ENCODE measurements around the gene AP3M1.

GRCh38 chr10:73765721-73766296, 6.3 kb upstream of the FUT11 start:
- PRO-cap, result no peak
- RRBS, result no CpG with 5 or more reads among the region's 5 CpGs

- PRO-cap, result no peak
- RRBS, result no CpG with 5 or more reads among the region's 7 CpGs
Measured at GRCh38 chr10:73771666-73772013, 436 bp upstream of the FUT11 start.

- PRO-cap, result unidirectional peak, minus-strand start at chr10:73816275
- RRBS, result no CpG with 5 or more reads among the region's 5 CpGs
Measured at GRCh38 chr10:73815896-73816524, 4.6 kb upstream of the NDST2 start.

DNA sequence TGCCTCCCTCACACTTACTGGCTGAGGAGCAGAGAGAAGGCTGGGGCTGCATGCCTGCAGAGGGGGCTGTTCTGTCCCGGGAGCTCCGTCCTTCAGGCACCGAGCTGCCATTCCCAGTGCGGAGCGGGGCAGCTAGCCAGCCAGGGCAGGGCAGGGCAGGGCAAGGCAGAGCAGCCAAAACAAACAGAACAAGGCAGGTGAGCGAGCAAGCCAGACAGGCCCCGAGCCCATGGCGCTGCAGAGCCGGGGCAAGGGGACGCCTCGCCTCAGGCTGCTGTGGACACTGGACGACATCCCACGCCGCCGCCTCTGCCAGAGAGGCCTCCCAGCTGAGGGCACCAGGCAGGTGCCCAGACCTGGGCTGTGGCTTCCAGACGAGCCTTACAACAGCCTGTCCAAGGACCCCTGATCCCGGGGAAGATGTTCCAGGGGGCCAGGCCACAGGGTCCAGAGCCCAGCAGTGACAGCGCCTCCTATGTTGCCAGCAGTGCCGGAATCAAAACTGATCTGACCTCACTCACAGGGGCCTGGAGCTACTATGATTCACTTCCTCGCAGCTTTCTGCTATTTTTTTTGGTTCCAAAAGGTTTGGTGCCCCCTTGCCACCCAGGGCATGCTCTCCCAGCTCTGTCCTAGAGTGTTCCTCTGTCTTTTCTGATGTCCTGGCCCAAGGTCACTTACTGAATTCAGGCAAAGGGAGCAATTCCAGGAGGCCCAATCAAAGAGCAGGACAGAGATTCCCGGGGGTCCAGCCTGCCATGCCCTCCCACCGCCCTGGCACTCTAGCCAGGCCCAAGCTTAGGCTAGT, 8.3 kb upstream of the NDST2 start:
- PRO-cap, result bidirectional peak, plus-strand start at position 186 of the sequence, minus-strand start at position 106 of the sequence; unidirectional peak, minus-strand start at position 509 of the sequence
- RRBS, result 2% methylated on average over 3 of the region's 22 CpGs

DNA sequence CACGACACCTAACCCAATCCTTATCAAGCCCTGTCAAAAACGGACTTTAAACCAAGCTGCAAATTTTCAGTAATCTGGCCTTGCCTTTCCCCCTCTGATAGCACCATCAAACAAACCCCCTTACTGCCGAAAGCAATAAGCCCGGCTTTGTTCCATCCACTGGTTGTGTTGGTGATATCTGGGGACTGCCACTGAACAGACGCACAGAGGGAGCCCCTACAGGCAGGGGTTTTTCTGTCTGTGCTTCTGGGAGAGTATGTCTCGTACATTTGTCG, 580 bp upstream of the PLAU start:
- PRO-cap, result no peak
- RRBS, result no CpG with 5 or more reads among the region's 7 CpGs

GRCh38 chr10:73949072-73949467, 38.1 kb downstream of the PLAU start:
- PRO-cap, result no peak
- RRBS, result no CpG with 5 or more reads among the region's 7 CpGs

DNA sequence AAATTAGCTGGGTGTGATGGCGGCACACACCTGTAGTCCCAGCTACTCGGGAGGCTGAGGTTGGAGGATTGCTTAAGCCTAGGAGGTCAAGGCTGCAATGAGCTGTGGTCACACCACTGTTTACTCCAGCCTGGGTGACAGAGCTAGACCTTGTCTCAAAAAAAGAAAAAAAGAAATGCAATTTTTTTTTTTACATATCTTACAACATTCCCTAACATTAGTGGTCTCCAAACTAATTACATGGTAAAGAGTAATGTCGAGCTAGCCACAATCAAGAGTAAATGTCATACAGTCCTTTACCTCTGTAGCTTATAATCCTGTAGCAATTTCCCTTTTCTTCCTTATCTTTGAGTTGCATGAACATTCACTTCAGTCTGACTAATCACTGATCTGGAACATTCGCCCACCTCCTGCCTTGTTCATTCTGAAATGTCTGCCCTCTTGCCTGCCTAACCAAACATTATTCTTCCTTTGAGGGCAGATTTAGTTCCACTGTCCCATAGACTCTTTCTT, 4.9 kb upstream of the VCL start:
- PRO-cap, result no peak
- RRBS, result no CpG with 5 or more reads among the region's 4 CpGs

GRCh38 chr10:73997249-73997608, 687 bp upstream of the VCL start:
- PRO-cap, result no peak
- RRBS, result no CpG with 5 or more reads among the region's 4 CpGs

GRCh38 chr10:74150238-74151127, at the start of gene AP3M1:
Gene AP3M1, minus strand, starts transcription at chr10:74150828.
- PRO-cap, result bidirectional peak, plus-strand start at chr10:74150371, minus-strand start at chr10:74150305; bidirectional peak, plus-strand start at chr10:74150609, minus-strand start at chr10:74150549; bidirectional peak, plus-strand start at chr10:74151221, minus-strand start at chr10:74151038
- RRBS, result 1% methylated on average over 13 of the region's 39 CpGs

- PRO-cap, result no peak
- RRBS, result no CpG with 5 or more reads among the region's 14 CpGs
Measured at GRCh38 chr10:74217961-74218564, 67.0 kb downstream of the ADK start.

DNA sequence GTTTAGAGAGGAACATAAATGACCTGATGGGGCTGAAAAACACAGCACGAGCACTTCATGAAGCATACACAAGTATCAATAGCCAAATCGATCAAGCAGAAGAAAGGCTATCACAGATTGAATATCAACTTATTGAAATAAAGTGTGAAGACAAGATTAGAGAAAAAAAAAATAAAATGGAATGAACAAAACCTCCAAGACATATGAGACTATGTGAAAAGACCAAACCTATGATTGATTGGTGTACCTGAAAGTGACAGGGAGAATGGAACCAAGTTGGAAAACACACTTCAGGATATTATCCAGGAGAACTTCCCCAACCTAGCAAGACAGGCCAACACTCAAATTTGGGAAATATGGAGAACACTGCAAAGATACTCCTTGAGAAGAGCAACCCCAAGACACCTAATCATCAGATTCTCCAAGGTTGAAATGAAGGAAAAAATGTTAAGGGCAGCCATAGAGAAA, 197.7 kb downstream of the ADK start:
- PRO-cap, result no peak
- RRBS, result no CpG with 5 or more reads among the region's 2 CpGs

- PRO-cap, result no peak
- RRBS, result no CpG with 5 or more reads among the region's 3 CpGs
Measured at GRCh38 chr10:74418071-74418594, 267.1 kb downstream of the ADK start.

DNA sequence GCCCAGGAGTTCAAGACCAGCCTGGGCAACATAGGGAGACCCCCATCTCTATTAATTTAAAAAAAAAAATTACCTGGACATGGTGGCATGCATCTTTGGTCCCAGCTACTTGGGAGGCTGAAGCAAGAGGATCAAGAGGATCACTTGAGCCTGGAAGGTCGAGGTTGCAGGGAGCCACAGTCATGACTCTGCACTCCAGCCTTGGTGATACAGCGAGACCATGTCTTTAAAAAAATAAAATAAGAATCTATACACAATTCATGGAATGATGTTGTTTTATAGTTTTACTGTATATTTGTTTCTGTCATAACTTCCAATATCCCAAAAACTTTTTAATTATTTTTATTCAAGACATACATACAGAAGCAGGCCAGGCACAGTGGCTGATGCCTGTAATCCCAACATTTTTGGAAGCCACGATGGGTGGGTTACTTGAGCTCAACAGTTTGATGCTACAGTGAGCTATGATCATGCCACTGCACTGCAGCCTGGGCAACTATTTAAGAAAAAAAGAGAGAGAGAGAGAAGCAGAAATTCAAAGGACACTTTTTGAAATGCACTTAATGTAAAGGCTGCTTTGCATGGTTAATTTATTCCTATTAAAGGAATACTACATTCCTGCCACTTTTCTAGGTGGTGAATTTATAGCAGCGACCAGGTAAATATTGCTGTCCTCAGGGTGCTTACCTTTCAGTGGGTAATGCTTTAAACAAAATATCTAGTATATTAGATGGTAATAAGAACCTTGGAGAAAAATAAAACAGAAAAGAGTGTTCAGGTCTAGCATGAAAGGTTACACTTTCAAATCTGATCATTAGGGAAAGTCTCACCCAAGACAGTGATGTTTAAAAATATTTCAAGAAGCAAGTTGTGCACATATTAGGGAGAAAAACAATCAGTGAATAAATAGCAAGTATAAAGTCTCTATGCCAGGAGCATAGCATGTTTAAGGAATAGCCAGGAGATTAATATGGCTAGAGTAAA, 313.6 kb downstream of the ADK start:
- PRO-cap, result no peak
- RRBS, result no CpG with 5 or more reads among the region's 4 CpGs

GRCh38 chr10:74823864-74824786, 2.3 kb upstream of the KAT6B start:
- PRO-cap, result no peak
- RRBS, result no CpG with 5 or more reads among the region's 15 CpGs

GRCh38 chr10:74854777-74855340, 28.5 kb downstream of the KAT6B start:
- PRO-cap, result no peak
- RRBS, result no CpG with 5 or more reads among the region's 6 CpGs

- PRO-cap, result no peak
- RRBS, result no CpG with 5 or more reads among the region's 2 CpGs
Measured at GRCh38 chr10:74889388-74889998, 63.1 kb downstream of the KAT6B start.

DNA sequence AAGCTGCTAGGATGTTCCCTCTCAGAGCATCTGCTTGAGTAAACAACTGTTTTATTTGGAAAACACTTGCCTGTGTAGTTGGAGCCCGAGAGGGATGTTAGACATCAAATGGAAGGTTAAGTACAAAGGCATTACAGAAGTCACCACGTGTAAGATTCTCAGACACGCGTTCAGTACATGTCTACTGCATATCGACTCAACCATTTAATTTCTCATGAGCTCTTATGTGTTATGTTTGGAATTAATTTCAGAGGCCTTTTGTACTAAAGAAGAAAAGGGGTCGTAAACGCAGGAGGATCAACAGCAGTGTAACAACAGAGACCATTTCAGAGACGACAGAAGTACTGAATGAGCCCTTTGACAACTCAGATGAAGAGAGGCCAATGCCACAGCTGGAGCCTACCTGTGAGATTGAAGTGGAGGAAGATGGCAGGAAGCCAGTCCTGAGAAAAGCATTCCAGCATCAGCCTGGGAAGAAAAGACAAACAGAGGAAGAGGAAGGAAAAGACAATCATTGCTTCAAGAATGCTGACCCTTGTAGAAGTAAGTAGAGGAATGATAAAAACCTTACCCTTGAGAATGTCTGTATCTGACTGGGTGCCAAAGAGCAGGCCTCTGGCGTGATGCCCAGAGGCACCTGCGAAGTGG, 48.6 kb downstream of the DUSP29 start:
- PRO-cap, result no peak
- RRBS, result no CpG with 5 or more reads among the region's 10 CpGs

GRCh38 chr10:75230273-75230996, 5.3 kb downstream of the COMTD1 start:
- PRO-cap, result no peak
- RRBS, result no CpG with 5 or more reads among the region's 8 CpGs

- PRO-cap, result no peak
- RRBS, result no CpG with 5 or more reads among the region's 5 CpGs
Measured at GRCh38 chr10:75230997-75231908, 4.5 kb downstream of the COMTD1 start.

DNA sequence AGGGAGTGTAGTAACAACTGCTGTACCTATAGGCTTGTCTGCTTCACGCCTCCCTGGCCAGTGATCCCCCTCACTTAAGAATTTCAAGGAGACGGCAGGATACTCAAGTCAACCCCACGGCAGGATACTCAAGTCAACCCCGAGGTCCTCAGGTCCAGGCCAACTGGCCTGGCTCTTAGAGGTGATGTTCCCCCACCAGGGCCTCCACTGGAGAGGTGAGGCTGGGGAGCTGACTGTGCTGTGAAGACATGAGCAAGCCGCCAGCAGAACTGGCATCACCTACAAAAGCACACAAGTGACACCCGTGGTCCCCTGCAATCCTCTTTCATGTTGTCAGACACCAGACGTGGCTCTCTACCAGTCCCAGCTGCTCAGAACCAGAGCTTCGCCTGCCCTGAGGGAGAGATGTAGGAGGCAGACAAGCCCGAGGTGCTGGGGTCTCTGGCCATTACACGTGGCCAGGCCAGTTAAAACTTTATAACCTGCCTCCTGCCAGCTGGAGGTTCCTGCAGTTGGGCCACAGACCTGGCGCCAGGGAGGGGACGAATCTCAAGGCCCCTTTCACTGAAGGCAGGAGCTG, 2.3 kb downstream of the COMTD1 start:
- PRO-cap, result no peak
- RRBS, result no CpG with 5 or more reads among the region's 12 CpGs